Astrocyte (in vitro differentiated cells and primary cell): ENCODE results near the genes RIOK2 and PAM.

GRCh38 chr5:95986819-95987751 is 25.4 kb upstream of the ELL2 start:
- PRO-cap: no peak
- RRBS, 2 experiments: no CpG with 5 or more reads among the region's 5 CpGs

DNA sequence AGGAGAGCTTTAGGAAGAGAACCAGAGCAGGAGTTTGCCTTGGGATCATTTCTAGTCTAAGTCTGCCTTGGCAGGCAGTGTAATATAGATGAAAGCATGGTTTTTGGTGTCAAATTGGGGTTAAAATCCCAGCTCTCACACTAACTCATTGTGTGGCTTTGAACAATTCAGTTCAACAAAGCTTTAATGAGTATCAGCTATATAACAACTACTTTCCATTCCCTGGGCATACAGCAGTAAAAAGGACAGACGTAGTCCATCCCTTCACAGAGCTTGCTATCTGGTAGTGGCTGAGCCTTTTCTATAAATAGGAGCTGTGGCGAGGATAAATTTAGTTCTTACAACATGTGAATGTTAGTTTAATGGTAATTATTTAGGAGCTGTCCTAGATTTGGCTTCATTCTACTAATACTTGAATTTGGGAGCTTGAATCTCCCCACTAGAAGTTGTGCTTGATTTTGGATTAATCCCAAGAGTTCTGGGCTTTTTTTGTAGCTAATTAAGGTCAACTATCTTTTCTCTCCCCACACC is 197.8 kb downstream of the PCSK1 start:
- PRO-cap: no peak
- RRBS, 2 experiments: no CpG with 5 or more reads among the region's 2 CpGs

GRCh38 chr5:96662748-96663608 is 802 bp downstream of the CAST start:
- PRO-cap: bidirectional peak, plus-strand start at chr5:96663025, minus-strand start at chr5:96662844
- RRBS, 2 experiments: 2 to 3% methylated on average over 17 to 21 of the region's 63 CpGs

GRCh38 chr5:96666531-96667074 is 4.4 kb downstream of the CAST start:
- PRO-cap: no peak
- RRBS, 2 experiments: no CpG with 5 or more reads among the region's 3 CpGs

DNA sequence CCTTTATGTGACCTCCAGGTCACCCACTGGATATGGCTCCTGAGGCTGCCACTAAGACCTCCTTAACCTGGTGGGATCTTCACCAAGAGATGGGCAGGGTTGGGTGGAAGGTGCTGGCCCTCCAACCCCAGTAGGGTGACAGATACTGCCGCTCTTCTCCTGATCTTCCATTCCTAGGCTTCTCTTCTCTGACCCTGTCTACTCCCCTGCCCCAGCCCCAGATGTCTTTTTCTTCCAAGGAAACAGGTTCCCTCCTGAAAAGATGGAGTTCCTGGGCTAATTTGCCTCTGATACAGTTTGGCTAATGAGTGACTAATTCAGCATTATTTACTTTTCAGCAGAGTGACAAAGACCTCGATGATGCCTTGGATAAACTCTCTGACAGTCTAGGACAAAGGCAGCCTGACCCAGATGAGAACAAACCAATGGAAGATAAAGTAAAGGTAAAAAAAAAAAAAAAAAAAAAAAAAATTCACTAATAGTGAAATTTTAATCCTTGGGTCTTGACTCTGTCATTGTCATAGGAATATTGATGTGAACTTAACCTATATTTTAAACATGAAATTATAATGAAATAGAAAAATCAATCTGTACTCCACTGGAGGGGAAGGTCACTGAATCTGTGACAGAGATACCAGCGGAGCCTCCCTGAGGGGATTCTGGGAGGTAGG is 42.7 kb downstream of the ERAP1 start:
- PRO-cap: no peak
- RRBS, 2 experiments: no CpG with 5 or more reads among the region's 3 CpGs

DNA sequence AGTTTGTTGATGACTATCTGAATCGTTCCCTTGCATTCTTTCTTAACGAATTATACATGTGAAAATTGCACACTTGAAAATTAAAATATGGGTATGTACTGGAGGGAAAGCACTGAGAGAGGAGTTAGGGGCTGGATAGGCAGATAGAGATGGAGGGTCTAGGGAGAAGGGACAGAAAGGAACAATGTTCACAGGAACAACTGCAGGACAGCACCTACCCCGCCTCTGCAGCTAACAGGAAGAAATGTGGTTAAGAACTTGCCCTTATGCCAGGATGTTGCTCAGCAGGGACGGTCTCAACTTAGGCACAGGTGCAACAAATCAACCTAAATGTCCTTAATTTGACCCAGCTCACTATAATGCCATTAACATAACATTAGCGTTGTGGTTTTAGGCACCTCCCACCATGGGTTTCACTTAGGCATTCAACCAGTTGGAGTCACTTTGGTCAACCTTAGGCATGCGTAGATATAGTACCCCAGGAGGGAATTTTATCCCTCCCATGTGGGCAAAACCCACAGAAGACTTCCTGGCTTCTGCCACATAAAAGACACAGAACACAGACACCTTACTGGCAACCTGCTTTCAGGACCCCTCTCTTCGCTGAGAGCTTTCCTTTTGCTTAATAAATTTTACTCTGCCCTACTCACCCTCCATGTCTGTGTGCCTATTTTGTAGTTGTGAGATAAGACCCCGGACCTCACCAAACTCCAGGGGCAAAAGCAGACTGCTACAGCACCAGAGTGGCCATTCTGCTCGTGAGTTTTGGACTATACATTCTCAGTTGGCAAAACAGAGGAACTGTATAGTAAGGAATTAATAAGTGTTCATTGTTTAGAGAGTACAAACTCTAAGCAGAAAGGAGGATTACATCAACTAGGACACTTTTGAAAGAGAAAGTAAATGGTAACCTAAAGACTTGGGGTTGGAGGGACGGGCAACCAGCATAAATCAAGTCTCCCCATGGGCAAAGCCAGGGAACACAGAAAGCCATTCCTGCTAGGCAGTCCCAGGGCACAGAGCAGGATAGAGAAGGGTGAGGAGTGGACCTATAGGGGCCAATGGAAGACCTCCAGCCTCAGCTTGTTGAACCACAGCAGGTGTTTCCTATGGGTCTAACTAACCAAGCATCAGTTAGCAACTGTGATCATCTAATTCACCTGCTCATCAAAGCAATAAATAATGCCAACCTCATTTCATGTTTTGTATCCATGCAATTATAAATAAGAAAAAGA is 8.9 kb upstream of the ERAP1 start:
- PRO-cap: no peak
- RRBS, 2 experiments: no CpG with 5 or more reads among the region's 10 CpGs

DNA sequence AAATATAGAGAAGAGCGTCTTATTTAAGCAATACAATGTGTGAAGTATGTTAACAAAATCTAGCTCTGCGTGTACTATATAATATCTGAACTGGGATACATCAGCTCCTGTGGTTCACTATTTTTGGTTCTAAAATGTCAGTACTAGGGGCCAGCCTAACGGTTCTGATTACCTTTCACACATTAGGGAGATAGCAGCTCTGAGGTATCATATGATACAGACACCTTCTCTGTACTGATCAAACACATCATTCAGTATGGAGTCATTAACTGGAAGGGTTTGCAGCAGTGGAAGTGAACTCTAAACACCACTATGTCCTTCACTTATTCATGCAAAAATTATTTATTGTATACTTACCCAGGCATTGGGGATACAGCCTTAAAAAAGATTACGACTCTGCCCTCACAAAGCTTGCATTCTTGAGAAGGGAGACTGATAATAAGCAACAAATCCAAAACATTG is 2.1 kb upstream of the LNPEP start:
- PRO-cap: no peak
- RRBS, 2 experiments: no CpG with 5 or more reads among the region's 4 CpGs

DNA sequence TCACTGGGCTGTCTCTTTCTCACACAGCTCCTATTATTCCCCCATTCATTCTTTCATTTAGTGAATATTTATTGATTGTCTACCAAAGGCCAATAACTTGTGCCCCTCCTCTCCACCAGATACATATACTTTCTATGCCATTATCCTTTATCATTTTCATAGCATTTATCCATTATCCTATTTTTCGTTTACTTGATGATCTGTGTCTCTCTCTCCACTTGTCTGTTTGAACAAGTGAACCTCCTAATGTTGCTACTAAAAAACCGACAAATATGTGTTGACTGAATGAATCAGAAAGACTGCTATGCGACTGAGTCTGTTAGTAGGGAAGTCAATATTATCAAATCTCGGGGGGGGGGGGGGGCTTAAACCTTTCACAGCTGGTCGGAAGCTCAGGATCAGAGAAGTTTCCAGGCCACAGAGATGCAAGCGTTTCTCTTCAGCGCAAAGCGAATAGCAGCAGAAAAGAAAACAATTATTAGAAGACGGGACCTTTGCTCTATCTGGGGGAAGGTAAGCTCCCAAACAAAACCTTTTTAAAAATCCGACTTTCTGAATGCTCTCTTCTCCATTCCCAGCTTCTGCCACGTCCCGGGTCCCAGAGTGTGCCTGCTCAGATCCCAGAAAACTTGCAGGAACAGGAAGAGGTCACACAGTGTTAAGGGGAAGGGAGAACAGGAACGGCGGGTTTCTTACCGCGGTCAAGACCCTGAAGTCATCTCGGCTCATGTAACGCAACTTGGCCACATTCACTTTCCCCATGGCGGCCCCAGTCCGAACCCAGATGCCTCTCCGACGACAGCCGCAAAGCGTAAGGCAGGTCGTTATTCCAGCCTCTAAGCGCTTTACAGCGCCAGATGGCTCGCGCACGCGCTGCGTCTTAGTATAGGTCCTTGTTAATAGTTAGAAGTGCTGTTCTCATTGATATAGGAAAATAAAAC is at the start of gene RIOK2:
Gene RIOK2, minus strand, starts transcription at position 818 of the 941 bp plus-strand sequence.
- PRO-cap: bidirectional peak, plus-strand start at position 749 of the sequence, minus-strand start at position 813 of the sequence
- RRBS, 2 experiments: no CpG with 5 or more reads among the region's 32 CpGs

GRCh38 chr5:98546360-98546862 is 227.1 kb upstream of the RGMB start:
- PRO-cap: no peak
- RRBS, 2 experiments: no CpG with 5 or more reads among the region's 9 CpGs

DNA sequence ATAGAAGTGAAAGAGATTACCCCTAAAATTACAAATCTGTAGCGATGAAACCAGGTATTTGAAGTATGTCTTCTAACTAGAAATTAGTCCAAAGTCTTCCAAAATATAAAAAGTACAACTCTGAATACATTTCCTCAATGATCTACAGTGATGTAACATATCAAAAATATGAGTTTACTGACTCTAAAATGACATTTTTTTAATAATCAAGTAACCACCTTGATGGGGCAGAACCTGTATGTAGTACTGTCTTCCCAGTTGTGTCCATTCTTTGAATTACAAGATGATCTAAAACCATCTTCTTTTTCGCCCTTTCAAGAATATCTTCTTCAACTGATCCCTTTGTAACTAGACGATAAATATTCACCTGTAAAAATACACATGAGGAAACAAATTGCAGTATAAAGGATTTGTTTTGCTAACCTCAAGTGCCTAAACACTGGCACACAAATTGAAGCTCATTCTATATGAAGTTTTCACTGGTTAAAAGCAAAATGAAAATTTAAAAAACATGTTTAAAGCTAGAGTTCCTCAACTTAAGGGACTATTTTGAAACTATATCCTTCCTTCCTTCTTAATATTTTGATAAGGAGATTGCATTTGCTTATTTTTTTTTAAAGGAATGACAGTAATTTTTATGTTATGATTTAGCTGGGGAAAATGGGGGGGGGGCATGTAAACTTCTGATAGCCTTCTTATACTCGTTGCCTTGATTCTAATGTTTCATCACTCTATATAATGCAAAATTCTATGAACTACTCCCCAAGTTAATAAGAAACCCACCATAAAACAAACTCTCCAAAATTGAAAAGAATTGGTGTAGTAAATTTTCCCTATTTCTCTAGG is 46.8 kb downstream of the CHD1 start:
- PRO-cap: no peak
- RRBS, 2 experiments: no CpG with 5 or more reads among the region's 4 CpGs

DNA sequence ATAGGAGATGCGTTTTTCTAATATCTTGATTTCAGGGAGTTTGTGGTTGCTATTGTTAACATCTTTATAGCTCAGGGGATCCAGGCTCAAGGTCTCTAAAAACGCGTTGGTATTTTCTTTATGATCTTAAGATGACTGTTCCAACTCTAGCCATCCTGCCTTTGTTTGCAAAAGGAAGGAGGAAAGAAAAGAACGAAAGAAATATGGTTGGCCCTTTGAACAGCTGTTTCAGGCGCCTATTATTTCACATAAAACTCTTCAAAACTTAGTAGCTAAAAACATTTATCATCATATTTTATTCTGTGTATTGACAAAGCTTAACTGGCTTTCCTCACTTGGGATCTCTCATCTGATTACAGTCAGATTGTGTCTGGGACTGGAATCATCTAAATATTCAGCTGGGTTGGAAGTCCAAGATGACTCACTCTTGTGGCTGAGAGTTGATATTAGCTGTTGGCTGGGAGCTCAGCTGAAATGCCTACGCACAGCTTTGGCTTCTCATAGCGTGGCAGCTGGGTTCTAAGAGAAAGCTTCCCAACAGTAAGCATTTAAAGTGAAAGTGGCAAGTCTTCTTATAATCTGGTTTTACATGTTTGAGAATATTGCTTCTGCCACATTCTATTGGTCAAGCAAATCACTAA is 60.2 kb downstream of the FAM174A start:
- PRO-cap: bidirectional peak, plus-strand start at position 501 of the sequence, minus-strand start at position 357 of the sequence
- RRBS, 2 experiments: no CpG with 5 or more reads among the region's 7 CpGs

DNA sequence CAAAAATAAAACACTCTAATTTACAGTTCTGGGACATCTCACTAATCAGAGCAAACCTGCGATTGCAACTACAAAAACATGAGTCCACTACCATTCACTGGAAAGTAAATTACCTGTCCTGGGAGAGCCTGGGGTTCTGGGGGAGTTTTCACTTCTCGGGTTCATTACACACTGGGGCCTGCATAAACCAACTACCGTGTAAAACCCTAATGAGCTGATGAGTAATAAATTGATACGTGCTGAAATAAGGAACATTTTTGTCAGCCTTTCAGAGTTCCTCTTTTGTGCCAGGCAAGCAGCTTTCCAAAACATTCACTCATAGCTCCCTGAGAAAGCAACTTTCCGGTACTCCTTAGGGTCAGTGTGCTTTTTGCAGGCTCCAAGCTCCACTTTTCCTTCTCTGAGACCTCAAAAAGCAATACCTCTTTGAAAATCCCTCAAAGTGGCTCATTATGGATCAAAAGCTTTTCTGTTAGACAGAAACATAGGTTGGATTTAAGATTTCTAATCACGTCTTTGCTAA is 75.0 kb downstream of the ST8SIA4 start:
- PRO-cap: no peak
- RRBS, 2 experiments: no CpG with 5 or more reads among the region's 6 CpGs

DNA sequence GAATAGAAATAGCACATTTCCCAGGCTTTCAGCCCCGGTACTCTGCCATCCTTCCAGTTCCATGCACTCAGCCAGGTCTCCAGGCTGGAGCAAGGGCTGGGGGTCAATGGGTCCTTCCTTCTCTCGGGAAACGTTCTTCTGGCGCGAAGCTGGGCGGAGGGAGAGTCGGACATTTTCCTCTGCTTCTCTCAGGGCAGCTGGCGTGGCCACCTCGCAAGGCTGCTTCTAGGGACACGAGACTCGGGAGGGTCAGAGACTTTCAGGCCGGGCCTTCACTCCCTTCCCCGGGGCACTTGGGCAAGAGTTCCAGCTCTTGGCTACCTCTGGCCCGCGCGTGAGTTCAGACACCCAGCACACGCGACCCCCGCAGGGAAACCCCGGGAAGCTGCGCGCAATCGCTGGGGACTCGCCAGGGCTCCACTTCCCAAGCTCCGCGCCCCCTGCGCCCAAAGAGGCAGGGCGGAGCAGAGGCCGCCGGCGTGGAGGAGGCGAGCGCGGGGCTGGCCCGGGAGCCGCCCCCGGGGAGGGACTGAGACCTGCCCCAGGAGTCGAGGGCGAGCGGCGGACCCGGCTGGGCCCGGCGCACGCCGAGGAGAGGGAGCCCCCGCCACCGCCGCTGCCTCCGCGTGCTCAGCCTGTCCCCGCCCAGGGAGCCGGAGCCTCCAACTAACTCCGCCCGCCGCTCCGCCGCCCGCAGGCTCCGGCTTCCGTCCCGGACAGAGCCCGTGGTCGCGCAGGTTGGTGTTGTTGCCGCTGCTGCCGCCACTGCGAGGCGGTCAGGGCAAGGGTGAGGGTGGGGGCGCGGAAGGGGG is at the start of gene PAM:
Gene PAM, plus strand, starts transcription at position 694 of the 812 bp plus-strand sequence.
- PRO-cap: bidirectional peak, plus-strand start at position 449 of the sequence, minus-strand start at position 387 of the sequence; bidirectional peak, plus-strand start at position 719 of the sequence, minus-strand start at position 595 of the sequence
- RRBS, 2 experiments: 2 to 3% methylated on average over 28 to 36 of the region's 71 CpGs

- PRO-cap: no peak
- RRBS, 2 experiments: no CpG with 5 or more reads among the region's 2 CpGs
Measured at GRCh38 chr5:103569263-103569717, 6.7 kb upstream of the NUDT12 start.

- PRO-cap: no peak
- RRBS, 2 experiments: no CpG with 5 or more reads among the region's 3 CpGs
Measured at GRCh38 chr5:103757519-103757913, 194.9 kb upstream of the NUDT12 start.

DNA sequence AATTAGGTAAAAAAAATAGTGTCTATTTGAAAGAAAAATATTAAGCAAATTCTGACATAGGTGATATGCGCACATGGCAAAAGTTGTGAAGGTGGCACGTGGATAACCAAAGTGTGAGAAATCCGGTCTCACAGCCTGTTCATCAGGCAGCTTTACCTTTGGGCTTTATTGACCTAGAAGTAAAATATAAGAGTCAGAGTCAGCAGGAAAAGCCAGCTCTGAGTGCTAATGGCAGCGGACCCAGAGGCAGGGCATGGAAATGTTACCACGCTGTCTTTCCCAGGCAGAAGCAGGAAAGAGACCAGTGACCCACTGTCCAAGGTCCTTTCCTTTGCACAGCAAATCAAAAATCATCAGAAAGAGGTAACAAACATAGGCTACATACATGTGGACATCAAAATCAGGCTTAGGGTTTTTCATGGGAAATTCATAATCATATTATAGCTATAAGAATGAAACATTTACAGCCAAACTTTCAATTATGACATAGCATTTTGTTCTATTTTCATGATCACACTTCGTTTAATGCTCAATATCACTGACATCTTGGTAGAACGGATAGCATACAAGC is 203.1 kb downstream of the EFNA5 start:
- PRO-cap: no peak
- RRBS, 2 experiments: no CpG with 5 or more reads among the region's 7 CpGs

DNA sequence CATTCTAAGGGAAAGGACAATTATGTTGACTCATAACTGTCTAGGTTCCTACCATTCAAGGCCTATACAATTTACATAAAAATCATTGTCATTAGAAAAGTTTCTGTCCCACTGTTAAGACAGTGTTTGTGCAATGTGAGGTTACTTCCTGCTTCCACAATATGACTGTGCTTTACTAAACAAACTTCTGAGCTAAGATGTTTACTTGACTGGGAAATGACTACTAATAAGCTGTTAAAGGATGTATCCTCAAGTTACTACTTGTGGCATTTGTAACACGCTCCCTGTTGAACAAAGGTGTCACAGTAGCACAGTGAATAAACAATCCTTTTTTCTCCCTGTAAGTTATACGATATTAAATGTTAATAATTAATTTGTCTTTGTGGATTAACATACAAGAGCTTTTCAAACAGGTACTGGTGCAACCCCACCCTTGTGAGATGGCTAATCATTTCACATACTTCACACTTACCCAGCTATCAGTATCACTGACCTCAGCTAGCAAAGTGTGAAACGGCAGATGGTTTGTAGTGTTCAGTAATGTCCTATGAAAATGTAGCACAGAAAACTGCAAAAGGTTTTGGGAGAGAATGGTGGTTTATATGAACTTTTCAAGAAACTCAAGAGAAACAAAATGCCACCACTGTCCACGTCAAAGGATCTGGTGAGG is 195.8 kb downstream of the EFNA5 start:
- PRO-cap: no peak
- RRBS, 2 experiments: no CpG with 5 or more reads among the region's 4 CpGs

GRCh38 chr5:107517197-107517604 is 153.5 kb downstream of the EFNA5 start:
- PRO-cap: no peak
- RRBS, 2 experiments: no CpG with 5 or more reads among the region's 4 CpGs

- PRO-cap: no peak
- RRBS, 2 experiments: no CpG with 5 or more reads among the region's 2 CpGs
Measured at GRCh38 chr5:107551967-107552661, 118.6 kb downstream of the EFNA5 start.

DNA sequence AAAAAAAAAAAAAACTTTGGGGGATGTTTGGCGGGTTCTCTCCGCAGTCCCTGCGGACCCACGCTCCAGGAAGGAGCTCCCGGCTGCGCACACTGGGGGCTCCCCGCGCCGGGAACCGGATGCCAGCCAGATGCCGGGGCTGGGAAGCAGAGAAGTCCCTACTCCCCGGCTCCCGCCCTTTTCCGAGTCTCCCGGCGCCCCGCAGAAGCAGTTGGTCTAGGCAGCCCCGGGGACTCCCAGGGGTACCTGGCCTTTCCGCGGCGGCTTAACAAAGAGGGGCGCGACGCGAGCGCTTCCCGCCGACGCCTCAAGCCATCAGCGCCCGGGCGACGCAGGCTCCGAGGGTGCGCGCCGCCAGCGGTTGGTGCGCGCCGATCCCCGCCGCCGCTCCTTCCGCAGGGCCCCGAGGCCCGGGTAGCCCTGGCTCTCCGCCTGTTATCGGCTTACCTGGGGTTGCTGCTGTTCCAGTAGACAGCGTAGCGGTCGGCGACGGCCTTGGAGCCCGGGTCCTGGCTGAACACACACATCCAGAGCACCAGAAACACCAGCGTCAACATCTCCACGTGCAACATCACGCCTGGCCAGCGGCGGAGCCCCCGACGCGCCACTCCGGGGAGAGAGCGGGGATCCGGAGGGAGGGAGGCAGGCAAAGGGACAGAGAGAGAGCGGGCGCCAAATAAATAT is 553 bp downstream of the EFNA5 start:
- PRO-cap: bidirectional peak, plus-strand start at position 129 of the sequence, minus-strand start outside the sequence
- RRBS, 2 experiments: 1 to 2% methylated on average over 25 to 39 of the region's 68 CpGs